ENCODE measurements around the genes CADM1, APOA1 and BACE1.

DNA sequence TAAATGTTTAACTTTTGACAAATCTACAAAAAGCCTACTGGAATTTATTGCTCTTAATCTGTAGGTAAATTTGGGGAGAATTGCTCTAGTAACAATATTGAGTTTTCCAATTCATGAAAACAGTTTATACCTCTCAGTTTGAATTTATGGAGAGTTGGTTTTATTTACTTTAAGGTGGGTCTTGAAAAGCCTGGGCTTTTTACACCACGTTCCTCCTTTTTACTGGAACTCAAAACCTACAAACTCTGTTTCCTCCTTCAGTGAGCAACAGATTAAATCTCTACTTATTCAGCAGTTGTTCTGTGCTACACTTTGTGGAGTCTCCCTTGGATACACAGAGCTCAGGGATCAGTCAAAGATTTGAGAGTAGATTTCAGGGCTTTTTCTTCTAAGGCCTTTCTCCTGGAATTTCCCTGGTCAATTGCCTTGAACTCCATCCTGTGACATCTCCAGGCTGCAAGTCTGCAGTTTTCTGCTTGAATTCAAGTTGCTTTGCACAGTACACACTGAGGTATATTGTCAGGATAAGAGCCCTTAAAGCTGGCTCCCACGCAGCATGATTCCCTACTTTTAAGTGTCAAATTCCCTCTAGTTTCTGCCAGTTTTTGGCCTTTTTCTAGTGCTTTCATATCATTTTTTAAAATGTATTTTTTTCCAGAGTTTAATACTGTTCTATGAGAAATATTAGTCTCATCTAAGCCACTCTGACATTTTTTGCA, 3.5 kb downstream of the NXPE1 start:
- PRO-cap, 2 experiments = no peak in any of the 2 experiments

DNA sequence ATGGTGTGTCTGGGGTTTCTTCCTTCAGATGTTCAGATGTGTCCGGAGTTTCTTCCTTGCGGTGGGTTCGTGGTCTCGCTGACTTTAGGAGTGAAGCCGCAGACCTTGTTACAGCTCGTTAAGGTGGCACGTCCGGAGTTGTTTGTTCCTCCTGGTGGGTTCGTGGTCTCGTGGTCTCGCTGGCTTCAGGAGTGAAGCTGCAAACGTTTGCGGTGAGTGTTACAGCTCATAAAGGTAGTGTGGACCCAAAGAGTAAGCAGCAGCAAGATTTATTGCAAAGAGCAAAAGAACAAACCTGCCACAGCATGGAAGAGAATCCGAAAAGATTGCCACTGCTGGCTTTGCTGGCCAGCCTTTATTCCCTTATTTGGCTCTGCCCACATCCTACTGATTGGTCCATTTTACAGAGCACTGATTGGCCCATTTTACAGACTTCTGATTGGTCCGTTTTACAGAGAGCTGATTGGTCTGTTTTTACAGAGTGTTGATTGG, 27.1 kb upstream of the NXPE2 start:
- PRO-cap, 2 experiments = no peak in any of the 2 experiments

GRCh38 chr11:115500539-115501579, 3.4 kb downstream of the CADM1 start:
- PRO-cap, 2 experiments = peak in 1 of 2 experiments; most common plus-strand start chr11:115501247 (in 1); most common minus-strand start chr11:115500959 (in 1)

GRCh38 chr11:115502920-115503819, 1.0 kb downstream of the CADM1 start:
- PRO-cap, 2 experiments = peak in 1 of 2 experiments; most common plus-strand start chr11:115503294 (in 1); most common minus-strand start chr11:115503061 (in 1)

DNA sequence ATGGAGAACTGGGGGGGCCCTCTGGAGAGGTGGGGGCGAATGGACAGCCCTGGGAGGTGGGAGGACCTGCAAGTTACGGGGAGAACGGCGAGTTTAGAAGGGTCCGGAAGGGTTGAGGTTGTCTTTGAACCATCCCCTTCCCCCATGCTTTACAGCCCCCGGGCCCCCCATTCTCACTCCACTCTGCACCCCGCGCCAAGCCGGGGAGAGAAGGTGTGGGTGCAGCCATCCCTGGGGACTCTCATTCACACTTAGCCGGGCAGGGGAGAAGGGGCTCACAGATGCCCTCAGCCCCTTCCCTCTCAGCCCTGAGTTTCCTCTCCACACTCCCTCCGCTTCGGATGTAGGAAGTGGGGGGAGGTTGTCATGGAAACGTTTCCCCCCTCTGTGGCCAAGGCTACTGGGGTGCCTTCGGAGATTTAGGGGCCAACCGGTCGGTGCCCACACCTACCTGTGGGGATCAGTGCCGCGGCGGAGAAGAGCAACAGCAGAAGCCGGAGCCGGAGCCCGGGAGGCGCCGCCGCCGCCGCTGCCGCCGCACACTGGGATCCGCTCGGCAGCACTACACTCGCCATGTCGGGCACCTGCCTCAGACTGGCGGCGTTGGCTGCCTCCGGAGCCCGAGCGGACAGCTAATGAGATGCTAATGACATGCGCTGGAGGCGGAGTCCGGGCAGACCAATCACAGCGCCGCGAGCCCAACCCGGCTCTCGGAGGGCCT, at the start of gene CADM1:
TSS of gene CADM1 (minus strand) at position 596 of the 721 bp plus-strand sequence.
- PRO-cap, 2 experiments = peak in 2 of 2 experiments; most common minus-strand start position 596 of the sequence (in 2)

- PRO-cap, 2 experiments = peak in 1 of 2 experiments; most common plus-strand start chr11:115504673 (in 1); most common minus-strand start chr11:115505028 (in 1)
These were observed 482 bp upstream of the CADM1 start for GRCh38 chr11:115504541-115505253.

GRCh38 chr11:116773461-116773657, 572 bp upstream of the BUD13 start:
- PRO-cap, 2 experiments = no peak in any of the 2 experiments

GRCh38 chr11:116813276-116814495, 9.4 kb downstream of the APOA4 start:
- PRO-cap, 2 experiments = peak in 1 of 2 experiments; most common minus-strand start chr11:116813754 (in 1)

- PRO-cap, 2 experiments = peak in 1 of 2 experiments; most common minus-strand start chr11:116837622 (in 1)
These were observed at the start of gene APOA1 for GRCh38 chr11:116836873-116838291. TSS of gene APOA1 (minus strand) at chr11:116837622.

GRCh38 chr11:116894936-116895637, 57.7 kb upstream of the APOA1 start:
- PRO-cap, 2 experiments = no peak in any of the 2 experiments

GRCh38 chr11:116931473-116932649, 94.4 kb upstream of the APOA1 start:
- PRO-cap, 2 experiments = no peak in any of the 2 experiments

DNA sequence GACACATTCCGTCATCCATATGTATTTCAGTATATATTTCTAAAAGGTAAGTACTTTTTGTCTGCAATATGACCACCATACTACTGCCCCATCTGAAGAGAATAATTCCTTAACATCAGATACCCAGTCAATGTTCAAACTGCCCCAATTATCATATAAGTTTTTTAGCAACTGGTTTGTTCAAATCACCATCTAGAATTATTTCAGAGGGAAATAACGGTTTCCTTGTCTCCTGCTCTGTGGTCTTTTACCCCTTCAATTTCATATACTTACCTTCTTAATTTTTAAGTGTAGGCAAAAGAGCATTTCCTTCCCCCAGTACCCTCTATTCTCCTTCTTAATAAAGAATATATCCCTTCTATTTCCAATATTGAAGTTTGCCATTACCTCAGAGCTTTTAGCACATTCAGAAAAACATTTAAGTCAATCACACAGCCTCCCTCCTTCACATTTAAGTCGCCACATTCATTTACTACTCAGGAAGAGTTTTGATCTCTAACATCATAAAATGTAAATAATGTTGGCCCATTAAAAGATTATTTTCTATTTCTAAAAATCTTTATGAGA, 28.8 kb downstream of the SIK3 start:
- PRO-cap, 2 experiments = no peak in any of the 2 experiments

DNA sequence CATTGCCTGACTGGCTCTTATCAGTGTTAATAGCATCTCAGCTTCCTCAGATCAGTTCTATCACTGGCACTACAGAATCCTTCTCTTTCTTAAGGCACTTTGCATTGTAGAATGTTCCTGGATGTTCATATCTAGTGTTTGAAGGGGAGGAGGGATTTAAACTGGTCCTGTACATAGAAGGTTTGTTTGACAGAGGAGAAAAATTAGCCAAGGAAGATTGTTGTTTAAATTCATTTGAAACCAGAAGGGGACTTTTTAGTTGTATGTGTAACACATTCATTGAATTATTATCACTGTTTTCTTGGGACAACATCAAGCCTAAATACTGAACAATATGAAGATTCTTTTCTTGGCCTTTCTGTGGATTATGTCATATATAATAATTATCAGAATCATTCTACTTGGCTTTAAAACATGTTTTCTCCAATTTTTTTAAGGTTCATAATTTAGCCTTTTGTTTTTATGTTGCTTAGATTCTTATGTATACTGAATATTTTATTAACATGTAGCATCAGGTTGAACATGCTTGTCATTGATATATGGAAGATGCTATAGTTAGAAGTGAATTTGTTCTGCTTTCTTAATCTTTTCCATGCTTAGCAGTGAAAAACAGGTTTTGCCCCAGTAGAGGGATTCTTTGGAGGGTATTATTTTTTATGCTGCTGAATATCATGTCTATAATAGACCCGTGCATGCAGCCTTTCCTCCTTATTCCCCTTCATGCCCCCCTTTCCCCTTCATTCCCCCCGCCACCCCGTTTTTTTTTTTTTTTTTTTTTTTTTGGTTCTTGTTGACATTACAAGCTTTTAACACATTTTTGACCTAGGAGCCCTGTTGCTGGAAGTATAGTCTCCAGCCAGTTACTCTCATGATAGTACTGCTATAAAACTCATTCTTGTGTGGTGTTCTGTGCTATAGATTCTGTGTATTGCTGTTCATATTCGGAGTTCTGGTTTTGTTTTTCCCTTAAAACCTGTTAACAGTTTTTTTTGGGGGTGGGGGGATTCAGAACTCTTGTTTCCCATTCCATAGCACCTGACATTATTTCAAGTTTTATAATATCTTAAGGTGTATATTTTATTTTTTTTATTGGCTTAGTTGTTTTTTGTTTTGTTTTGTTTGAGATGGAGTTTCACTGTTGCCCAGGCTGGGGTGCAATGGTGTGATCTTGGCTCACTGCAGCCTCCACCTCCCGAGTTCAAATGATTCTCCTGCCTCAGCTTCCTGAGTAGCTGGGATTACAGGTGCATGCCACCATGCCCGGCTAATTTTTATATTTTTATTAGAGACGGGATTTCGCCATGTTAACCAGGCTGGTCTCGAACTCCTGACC, 10.4 kb upstream of the SIDT2 start:
- PRO-cap, 2 experiments = no peak in any of the 2 experiments

GRCh38 chr11:117196865-117197656, 2.1 kb upstream of the TAGLN start:
- PRO-cap, 2 experiments = no peak in any of the 2 experiments

DNA sequence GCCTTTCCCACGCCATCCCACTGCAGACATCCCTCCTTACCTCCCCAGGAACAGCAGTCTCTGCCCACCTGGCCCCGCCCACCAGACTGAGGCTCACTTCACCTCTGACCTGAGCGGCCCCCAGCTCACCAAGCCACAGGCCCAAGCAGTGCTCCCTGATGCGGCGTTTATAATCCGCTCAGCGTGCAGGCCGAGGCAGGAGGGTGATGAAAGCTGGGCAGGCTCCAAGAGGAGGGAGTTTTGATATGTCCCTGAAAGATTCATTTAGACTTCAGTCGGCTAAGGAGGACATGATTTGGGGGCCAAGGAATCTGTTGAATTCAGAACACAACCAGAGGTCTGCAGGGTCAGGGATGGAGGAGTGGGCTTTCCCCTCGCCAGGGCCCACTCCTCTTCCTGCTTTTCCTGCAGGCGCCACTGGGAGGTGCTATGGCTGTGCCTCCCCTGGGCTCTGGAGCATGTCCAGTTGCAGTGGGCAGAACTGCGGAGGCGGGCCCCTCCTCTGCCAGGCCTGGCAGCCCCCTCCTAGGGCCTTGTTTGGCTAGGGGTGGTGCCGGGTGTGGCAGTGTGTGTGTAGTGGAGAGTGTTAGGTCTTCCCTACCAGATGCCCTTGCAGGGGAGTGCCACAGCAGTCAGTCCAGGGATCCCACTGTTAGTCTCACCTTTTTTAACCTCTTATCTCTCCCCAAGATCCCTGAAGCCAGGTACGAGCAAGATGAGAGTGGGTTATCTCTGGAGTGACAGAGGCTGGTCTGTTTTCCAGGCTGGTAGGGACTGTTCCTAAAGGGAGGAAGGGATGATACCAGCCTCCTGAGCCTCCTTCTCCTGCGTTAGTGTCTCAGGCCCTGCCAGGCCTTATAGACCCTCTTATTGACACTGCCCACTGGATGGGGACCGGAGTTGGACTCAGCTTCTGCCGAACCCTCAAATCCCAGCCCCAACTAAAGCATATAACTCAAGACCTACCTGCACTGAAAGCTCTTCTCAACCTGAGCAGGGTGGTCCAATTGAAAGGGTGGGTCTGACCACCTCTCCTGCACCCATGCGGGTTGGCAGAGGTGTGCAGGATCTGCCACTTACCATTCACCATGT, 1.2 kb upstream of the TAGLN start:
- PRO-cap, 2 experiments = no peak in any of the 2 experiments

- PRO-cap, 2 experiments = no peak in any of the 2 experiments
These were observed 4.5 kb downstream of the TAGLN start for GRCh38 chr11:117203733-117203930.

- PRO-cap, 2 experiments = no peak in any of the 2 experiments
These were observed 7.1 kb downstream of the RNF214 start for GRCh38 chr11:117239396-117240147.

DNA sequence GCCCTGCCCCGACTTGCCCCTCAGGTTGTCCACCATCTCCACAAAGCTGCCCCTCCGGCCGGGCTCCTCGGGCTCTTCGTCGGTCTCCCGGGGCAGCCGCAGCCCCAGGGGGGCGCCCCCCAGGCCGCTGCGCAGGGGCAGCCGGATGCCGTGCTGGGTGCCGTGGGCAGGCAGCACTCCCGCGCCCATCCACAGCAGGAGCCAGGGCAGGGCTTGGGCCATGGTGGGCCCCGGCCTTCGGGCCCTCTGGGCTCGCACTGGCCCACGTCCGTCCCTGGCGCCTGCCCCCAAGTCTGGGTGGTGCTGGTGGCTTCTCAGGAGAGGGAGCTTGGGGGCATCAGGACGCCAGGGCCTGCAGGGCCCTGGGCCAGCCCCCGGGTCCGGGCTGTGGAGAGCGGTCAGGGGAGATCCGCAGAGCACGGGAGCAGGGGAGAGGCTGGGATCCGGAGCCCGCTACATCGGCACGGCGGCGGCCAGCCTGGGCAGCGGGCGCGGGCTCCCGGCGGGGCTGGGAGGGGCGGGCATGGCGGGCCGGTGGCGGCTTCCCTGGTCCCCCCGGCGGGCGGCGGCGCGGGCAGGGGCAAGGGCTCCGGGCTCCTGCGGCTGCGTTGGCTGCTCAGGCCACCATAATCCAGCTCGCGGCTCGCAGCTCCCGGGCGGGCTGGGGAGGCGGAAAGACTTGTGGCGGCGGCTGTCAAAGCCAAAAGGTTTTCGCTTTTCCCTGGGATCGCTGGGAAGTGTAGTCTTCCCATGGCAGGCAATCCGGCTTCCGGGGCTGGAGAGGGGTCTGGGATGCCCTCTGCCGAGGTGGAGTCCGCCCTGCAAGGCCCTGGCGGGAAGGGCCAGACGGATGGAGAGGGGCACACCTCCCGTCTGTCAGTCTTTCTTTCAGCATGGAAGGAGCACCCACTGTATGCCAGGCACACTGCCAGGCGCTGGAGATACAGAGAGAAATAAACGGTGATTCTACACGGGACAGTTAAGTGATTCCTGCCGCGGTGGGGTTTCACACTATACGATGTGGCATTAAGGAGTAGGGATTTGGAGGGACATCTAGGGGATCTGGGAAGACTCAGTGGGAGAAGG, at the start of gene BACE1:
TSS of gene BACE1 (minus strand) at position 683 of the 1,086 bp plus-strand sequence.
- PRO-cap, 2 experiments = peak in 1 of 2 experiments; most common plus-strand start position 824 of the sequence (in 1); most common minus-strand start position 686 of the sequence (in 1)

GRCh38 chr11:117827775-117828516, 3.4 kb upstream of the FXYD2 start:
- PRO-cap, 2 experiments = no peak in any of the 2 experiments

GRCh38 chr11:117874181-117874846, 2.1 kb downstream of the FXYD6 start:
- PRO-cap, 2 experiments = peak in 1 of 2 experiments; most common plus-strand start chr11:117874416 (in 1); most common minus-strand start chr11:117874421 (in 1)